ENCODE measurements around the gene MRPL10.

DNA sequence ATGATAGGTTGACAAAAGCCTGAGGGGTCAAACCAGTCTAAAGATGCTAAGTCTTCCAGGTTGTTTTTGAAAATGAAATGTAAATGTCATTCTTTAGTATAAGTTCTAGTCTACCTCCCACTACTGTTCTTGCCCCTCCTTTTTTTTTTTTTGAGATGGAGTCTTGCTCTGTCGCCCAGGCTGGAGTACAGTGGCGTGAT is 102.5 kb downstream of the WNT3 start:
- RRBS, result no CpG with 5 or more reads among the region's 2 CpGs

- RRBS, result no CpG with 5 or more reads among the region's 13 CpGs
Observed at GRCh38 chr17:46939704-46940733, 17.1 kb downstream of the GOSR2 start.

- RRBS, result no CpG with 5 or more reads among the region's 2 CpGs
Observed at GRCh38 chr17:47118946-47119906, 69.9 kb downstream of the CDC27 start.

- RRBS, result no CpG with 5 or more reads among the region's 2 CpGs
Observed at GRCh38 chr17:47152444-47153260, 36.4 kb downstream of the CDC27 start.

DNA sequence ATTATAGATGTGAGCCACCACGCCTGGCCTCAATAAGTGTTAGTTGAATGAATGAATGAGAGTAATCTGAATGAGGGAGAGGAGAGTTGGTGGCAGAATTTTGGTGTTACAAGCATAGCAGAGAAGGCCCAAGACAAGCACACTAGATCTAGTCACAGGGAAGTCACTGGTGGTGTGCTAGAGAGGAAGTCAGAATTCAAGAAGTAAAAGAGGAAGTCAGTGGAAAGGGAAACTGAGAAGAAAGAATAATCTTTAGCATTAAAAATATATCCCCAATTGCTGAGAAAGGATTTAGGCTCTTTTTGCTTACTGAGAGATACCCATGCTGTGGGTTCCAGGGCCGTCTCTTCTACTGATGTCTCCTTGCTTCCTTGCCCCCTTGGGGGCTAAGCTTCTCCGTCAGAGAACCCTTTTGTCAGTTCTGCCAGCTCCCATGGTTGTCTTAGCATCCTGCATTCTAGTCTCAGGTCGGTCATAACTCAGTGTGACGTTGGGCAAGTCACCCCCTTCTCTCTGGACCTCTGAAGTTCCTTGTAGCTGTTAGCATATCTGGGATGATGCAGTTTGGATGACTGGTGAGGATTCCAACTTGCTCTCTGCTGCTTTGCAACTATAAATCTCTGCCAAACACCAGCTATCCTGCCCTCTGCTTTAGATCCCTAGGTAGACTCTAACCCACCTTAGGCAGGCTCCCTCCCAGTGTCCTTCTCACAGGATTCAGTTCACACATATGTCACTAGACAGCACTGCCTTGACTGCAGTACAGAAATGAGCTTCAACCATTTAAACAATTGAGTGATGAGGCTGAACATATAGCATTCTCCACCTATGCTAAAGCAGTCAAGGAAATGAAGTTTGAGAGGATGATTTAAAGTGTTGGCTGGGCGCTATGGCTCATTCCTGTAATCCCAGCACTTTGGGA is 8.9 kb upstream of the MYL4 start:
- RRBS, result no CpG with 5 or more reads among the region's 6 CpGs

DNA sequence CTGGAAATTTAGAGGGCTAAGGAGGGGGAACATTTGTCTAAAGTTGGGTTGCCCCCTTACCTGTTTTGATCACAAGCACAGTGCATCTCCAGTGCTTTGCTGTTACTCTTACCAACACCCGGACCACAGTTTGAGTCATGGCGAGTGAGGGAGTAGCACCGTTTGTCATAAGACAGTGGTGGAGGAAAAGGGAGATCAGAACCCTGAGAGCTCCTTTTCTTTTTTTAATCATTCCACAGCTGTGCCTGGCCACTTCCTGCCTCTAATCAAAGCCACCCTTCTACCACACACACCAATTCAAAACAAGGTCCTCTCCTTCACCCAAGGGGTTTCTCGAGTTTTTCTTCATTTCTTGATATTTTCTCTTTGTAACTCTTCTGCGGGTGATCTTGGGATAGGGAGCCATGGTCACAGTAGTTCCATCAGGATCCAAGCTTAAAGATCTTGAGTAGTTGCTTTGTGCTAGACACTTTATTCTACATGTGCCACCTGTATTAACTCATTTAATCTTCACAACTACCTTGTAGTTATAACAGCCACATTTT is 5.1 kb upstream of the MYL4 start:
- RRBS, result no CpG with 5 or more reads among the region's 5 CpGs

DNA sequence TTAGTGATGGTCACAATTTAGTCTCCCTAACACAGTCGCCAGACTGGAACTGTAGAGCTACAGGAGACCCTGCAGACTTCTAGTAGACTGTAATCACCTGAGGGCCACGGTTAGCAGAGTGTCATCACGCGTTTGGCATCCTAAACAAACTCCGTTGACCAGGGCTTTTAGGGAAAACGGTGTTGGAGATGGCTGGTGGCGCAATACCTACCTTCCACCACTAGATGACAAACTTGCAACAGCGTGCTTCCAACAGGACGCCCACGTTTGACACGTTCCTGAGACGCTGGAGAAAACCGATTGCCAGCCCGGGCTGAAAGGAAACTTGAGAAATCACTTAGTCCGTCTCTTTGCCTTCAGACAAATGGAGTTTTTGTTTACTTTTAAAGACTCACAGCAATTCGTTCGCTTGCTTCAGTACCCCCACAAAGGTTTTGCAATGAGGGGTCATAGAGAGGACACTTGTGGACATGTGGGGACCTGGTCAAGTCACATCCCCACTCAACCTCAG is 20.6 kb downstream of the MYL4 start:
- RRBS, result no CpG with 5 or more reads among the region's 17 CpGs

- RRBS, result no CpG with 5 or more reads among the region's 15 CpGs
Observed at GRCh38 chr17:47275171-47276070, 21.8 kb downstream of the ITGB3 start.

DNA sequence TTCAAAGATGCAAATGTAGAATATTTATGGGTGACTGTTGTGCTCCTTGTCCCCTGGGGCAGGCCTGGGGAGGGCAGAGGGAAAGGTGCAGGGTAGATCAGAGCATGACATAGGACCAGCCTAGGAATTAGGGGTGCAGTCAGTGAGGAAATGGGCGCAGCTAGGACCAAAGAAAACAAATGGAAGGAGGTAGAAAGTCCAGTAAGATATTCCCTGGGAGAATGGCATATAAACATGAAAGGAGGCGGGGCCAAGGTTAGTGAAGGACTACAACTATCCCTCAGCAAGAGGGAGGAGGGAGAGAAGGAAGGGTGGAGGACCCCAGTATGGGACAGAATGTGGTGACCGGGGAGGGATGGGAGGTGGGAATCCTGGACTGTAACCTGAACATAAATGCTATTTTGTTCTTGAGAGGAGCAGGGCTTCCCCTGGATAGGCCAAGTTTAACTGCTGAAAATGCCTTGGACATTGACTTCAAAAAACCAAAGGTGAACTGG is 22.8 kb downstream of the ITGB3 start:
- RRBS, result no CpG with 5 or more reads among the region's 3 CpGs

DNA sequence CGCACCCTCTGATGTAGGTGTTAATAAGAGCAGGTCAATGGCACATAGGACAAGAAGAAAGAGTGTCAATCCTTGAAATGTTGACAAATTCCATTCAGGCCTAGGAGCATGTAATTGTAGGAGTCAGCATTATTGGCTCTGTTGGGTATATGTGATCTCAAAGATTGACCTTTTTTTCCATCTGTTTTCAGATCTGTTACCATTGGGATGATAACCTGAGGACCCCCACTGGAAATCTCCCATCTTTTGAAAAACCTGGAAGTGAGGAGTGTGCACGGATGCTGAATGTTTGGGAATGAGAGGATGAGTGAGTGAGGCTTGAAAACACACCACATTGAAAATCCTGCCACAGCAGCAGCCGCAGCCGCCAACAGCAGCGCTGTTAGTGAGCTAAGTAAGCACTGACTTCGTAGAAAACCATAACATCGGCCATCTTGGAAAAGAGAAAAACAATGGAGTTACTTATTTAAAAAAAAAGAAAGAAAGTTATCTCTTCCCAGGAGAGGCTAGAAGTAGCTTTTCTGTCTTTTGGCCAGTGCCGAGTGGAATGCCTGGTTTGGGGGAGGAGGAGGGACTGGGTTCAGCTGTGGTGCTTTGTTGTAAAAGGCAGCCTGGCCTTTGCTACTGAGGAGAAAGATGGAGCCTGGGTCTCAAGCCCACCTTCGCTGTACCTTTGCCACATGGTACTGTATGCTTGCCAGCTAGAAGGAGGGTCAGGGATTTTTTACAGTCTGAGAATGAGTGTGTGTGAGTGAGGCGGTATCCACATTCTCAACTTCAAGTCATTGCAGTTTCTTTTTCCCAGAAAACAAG is 11.5 kb upstream of the TBKBP1 start:
- RRBS, result no CpG with 5 or more reads among the region's 10 CpGs

GRCh38 chr17:47685393-47685829 is 8.6 kb upstream of the TBKBP1 start:
- RRBS, result no CpG with 5 or more reads among the region's 4 CpGs

- RRBS, result 4% methylated on average over 13 of the region's 41 CpGs
Observed at GRCh38 chr17:47830934-47831863, at the start of gene MRPL10. TSS of gene MRPL10 (minus strand) at chr17:47831541.

GRCh38 chr17:47967532-47968186 is 3.3 kb upstream of the CDK5RAP3 start:
- RRBS, result no CpG with 5 or more reads among the region's 5 CpGs

GRCh38 chr17:48045315-48046177 is 2.6 kb upstream of the NFE2L1 start:
- RRBS, result no CpG with 5 or more reads among the region's 12 CpGs

- RRBS, result no CpG with 5 or more reads among the region's 6 CpGs
Observed at GRCh38 chr17:48057949-48058644, 9.9 kb downstream of the NFE2L1 start.

- RRBS, result no CpG with 5 or more reads among the region's 8 CpGs
Observed at GRCh38 chr17:48112979-48113658, 5.6 kb downstream of the SNX11 start.

DNA sequence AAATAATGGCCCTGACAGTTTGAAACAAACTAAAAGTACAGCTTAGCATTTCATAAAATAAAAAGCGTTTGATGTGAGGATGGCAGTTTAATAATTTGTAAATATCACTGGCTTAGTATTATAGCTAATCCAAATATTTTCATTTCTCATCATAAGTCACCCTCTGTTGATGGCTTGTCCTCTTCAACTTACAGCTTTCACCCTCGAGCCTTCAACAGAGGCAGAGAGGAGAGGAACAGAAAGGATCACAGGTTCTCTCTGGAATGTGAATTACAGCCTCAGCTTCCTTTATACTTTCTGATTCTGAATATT is 106.4 kb downstream of the SNX11 start:
- RRBS, result no CpG with 5 or more reads among the region's 2 CpGs

GRCh38 chr17:48539166-48539681 is 5.7 kb downstream of the HOXB2 start:
- RRBS, result no CpG with 5 or more reads among the region's 4 CpGs

DNA sequence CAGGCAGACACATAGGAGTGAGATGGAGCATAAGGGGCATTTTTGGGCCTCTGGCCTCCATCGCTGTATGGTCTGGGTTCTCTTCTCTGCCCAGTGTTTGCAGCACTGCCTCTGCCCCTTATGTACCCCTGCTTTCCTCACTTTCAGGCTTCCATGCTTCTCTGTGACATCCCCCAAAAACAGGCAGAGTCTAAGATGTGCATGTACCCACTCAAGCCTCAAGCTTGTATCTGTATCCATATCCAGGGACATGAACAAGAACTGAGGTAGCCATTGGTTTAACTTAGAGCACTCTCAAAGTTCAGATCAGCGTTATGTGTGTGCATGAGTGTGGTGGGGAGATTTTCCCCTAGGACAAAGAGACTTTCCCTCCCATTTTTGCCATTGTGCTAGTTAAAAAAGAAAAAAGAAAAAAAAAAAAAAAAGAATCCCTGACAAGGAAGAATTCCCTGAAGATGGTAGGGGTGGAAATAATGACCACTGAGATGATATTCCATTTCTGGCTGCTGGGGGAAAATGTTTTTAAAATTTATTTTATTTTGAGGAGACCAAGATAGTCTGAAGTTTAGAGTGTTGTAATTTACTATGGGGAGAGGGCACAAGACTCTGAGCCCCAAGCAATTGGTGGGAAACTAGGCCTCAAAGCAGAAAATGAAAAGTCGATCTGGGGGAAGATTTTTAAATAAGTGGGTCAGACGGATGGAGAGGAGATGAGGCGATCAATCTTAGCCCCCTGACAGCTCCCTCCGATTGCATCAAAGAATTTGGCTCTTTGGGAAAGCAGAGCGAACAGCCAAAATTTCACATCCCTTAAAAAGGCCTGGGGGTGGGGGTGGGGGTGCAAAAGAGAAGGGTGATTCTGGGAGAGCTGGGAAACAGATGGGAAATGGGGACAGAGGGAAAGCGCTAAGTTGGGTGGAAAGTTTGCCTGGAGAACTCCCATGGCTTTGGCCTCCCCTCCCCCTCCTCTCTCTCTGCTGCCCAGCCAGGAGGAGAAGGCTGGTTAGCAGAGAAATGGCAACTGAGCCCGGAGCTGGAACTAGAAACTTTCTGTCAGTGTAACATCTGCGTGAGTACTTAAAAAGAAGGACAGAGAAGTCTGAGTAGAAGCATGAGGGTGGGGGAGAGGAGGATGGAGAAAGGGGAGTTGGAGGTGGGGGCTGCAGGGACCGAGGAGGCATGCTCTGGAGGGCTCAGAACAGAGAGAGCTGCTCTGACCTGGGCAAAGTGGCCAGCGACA is 1.2 kb upstream of the HOXB2 start:
- RRBS, result no CpG with 5 or more reads among the region's 12 CpGs

DNA sequence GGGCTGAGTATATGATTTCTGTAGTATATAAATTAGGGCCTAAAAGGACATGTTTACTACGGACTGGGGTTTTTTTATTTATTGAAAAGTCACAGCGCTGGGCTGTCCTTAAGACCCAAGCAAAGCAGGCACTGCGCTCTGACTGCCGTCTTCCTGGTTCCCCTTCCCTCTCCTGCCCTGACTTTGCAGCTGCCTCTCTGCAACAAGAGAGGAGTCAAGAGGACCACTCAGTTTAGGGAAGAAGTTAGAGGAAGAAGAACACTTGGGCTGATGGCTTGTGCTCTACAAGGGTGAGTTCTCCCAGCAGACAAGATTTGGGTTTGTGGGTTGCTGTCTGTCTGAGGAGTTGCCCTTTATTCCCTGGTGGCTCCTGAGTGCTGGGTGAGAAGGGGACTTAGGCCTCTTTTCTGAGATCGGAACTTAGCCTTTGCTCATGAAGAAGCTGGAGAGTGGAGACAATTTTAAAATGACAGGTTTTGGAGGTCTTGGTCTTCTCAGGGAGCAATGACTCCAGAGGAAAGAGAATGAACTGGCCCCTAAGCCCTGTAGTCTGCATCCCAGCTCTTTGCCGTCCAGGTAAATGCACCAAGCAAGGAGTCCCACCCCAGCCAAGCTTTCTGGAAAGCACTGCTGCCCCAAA is 2.5 kb upstream of the HOXB9 start:
- RRBS, result no CpG with 5 or more reads among the region's 6 CpGs

Data from GM06990 (cell line).